ENCODE data around the gene STH.

DNA sequence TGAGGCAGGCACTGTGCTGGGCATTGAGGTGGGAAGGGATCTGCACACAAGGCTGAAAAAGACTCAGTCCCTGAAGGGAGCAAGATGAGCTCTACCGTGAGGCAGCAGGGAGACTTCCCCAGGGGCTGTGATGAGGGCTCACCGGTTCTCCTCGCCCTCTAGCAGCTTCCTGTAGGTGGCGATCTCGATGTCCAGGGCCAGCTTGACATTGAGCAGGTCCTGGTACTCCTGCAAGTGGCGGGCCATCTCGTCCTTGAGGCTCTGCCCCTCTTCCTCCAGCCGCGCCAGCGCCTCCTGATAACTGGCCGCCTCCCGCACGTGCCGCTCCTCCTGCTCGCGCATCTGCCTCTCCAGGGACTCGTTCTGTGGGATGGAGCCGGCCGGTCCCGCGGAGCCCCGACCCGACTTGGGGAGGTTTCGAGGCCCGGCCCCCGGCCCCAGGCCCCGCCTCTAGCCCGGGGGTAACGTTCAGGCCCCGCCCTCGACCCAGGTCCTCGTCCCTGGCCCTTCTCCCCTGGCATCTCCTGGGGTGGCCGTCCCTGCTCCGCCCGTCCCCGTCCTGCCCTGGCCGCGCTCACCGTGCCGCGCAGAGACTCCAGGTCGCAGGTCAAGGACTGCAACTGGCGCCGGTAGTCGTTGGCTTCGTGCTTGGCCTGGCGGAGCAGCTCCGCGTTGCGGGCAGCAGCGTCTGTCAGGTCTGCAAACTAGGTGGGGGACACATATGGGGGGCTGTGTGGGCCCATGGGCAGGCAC lies 4.0 kb downstream of the GFAP start:
- PRO-cap = no peak
- RAMPAGE, long total RNA, 4 experiments = no peak in any of the 4 experiments

- PRO-cap = no peak
- RAMPAGE, long total RNA, 4 experiments = no peak in any of the 4 experiments
Measured at GRCh38 chr17:44921075-44921814, 5.9 kb upstream of the GFAP start.

GRCh38 chr17:45046844-45047543 lies 4.4 kb downstream of the DCAKD start:
- PRO-cap = no peak
- RAMPAGE, long total RNA, 4 experiments = no peak in any of the 4 experiments

GRCh38 chr17:45129302-45130566 lies 2.6 kb downstream of the PLCD3 start:
- PRO-cap = no peak
- RAMPAGE, long total RNA, 4 experiments = no peak in any of the 4 experiments

DNA sequence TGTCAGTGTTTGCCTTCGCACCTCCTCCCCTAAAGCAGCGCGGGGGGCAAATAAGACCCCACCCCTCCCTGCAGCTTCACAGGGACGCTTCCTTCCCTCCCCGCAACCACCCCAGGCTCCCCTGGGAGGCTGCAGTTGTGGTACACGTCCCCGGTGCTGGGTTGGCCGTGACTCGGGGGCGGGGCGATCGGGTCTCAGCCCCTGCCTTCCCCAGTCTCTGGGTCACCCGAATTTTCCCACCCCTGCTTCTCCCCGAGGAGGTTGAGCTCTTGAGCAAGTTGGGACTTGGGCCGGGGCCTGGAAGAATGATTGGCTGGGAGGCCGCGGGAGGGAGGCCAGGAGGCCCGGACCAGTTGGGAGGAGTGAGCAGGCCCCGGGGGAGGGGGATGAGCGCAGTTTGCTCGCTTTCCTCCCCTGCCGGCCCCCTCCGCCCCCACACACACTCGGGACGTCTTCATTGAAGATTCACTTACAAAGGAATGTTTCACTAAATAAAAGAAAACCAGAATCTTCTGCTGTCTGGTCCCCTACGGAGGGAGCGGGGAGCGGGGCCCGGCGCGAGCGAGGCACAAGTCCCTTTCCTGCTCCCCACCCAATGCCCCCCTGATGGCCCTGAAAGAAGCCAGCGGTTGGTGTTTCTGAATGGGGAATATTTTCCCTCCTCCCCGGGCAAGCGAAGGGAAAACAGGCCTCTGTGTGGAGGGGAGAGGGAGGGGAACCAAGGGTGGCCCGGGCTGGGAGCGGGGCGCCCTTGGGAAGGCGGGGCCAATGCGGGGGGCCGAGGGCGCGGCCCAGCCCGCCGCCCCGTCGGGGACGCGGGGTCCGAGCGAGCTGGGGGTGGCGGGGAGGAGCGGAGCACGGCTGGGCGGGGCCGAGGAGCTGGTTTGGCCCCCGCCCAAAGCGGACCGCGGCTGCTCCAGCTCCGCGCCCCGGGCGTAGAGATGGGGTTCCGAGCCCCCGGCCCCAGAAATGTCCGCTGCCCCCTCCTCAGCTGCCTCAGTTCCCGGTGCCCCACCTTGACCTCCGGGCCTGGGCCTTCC lies 4.3 kb upstream of the HEXIM1 start:
- PRO-cap = bidirectional peak, plus-strand start at position 365 of the sequence, minus-strand start at position 137 of the sequence
- RAMPAGE, long total RNA, 4 experiments = no peak in any of the 4 experiments

DNA sequence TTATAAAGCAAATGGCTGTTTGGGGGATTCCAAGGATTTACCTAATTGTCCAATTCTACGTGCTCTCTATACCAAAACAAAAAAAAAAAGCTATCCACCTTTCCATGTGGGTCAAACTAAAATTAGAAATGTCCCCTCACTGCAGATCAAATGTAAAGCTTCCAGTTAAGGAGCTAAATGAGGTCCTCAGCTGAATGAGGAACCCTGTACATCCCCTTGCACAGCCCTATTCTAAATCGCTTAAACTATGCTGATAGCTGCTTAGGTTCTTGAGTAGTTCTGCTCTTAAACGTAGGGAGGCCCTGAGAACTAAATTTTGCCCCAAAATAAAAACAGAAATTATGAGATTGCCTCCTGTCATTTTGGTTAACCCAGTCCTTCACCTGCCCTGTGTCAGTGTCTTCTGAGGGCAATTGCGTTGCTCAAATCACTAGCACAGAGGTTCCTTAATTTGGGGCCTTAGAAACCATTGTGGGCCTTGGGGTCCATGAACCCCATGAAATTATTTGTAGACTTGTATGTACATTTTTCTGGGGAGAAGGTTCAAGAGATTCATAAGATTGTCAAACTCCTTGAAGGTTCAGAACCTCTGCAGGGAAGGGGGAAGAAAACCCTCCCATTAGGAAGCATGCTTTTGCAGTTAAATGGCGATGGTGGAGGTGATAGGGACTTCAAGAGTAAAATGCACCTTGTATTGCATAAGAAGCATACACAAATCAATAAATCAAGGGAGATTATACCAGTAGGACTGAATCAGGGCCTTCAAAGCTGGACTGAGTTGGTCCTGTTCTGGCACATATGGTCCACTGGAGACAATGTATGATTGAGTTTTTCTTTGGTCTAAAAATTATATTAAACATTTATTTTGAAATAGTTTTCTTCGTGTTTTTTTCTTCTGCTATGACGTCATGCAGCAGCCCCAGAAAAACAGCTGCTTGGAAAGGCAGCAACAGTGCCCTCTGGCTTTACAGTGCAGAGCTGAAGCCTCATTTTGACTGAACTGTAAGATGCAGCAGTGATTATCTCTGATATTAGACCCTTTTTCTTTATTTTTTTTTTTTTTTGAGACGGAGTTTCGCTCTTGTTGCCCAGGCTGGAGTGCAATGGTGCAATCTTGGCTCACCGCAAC lies 3.3 kb downstream of the HEXIM1 start:
- PRO-cap = no peak
- RAMPAGE, long total RNA, 4 experiments = no peak in any of the 4 experiments

GRCh38 chr17:45248132-45248527 lies 13.8 kb downstream of the SPATA32 start:
- PRO-cap = no peak
- RAMPAGE, long total RNA, 4 experiments = no peak in any of the 4 experiments

DNA sequence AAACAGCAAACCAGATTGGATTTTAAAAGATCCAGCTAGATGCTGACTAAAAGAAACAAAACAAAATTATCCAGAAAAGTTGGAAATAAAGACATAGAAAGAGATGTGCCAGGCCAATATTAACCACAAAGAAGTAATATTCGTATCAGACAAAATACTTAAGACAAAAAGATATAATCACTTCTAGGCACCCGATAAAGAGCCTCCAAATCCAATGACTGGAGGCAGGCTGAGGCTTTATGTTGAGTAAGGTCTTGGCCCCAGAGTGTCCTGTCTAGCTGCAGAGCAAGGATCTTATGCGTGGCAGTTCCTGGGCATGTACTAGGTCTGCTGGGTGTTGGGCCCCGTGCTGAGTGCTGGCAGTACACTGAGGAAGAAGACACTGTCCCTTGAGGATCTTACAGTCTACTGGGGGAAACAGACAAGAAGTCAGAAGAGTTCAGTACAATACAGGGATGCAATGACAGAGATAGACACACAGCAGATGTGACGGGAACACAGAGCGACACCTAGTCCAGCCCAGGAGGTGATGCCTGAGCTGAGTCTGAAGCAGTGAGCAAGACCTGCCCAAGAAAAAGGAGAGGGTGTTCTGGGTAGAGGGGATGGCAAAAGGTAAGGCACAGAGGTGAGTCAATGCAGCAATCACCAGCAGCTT lies 18.3 kb downstream of the MAP3K14 start:
- PRO-cap = no peak
- RAMPAGE, long total RNA, 4 experiments = no peak in any of the 4 experiments

- PRO-cap = no peak
- RAMPAGE, long total RNA, 4 experiments = no peak in any of the 4 experiments
Measured at GRCh38 chr17:45302475-45303052, 14.3 kb downstream of the MAP3K14 start.

DNA sequence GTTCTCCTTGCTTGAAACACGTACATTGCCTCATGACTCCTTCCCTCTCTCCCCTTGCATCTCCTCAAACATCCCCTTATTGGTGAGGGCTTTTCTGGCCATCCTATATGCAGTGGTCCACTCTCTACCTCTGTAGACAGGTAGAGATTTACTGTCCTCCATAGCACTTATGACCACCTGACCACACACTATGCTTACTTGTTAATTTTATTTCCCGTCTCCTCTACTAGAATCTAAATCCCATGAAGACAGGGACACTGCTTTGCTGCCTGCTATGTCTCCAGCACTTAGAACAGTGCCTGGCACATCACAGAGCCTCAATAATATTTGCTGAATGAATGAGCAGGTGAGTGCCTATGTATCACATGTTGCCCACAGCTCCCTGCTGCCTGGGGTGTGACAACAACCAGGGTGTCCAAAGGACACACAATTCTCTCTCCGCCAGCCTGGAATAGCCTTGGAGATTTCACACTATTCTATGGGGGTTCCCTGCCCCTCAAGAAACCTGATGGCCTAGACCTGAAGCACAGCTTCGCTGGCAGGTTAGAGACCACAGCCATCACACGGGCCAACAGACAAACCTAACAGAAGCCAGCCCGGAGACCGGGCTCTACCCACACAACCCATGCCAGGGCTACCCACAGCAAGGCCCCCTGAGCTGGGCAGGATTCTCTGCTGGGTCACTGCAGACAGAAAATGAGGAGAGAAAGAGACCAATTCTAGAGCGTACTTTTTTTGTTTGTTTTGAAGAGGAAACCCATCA lies 23.6 kb upstream of the ARHGAP27 start:
- PRO-cap = no peak
- RAMPAGE, long total RNA, 4 experiments = no peak in any of the 4 experiments

DNA sequence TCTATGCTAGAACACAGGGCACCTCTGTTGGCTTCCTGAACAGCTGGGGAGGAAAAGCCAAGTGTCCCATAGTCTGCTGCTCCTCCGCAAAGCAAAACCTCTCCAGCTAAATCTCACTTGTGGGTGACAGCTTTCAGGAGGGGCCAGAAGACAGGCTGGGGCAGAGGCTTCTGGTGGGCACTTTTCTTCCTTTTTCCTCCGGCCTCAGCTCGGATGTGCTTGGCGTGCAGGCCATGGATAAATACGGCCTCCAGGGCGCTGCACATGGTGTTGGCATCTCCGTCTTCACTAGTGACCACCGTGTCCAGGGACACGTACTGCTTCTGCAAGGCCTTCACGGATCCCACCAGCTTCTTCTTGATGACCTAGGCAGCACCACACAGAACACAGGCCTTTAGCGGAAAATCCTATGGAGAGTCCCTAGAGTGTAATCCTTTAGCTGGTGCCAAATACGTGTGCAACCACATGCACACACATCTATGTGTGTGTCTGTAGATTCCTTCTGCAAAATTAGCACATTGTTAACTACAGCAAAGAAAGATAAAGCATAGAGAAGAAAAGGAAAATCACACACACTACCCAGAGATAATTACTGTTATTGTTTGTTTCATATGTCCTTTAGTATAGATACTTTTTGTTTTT lies 12.6 kb downstream of the PLEKHM1 start:
- PRO-cap = no peak
- RAMPAGE, long total RNA, 4 experiments = no peak in any of the 4 experiments

- PRO-cap = no peak
- RAMPAGE, long total RNA, 4 experiments = no peak in any of the 4 experiments
Measured at GRCh38 chr17:45784514-45785569, 722 bp downstream of the CRHR1 start.

GRCh38 chr17:45999239-45999595 lies at the start of gene STH:
Gene STH (plus strand): TSS chr17:45999250.
- PRO-cap = no peak
- RAMPAGE, long total RNA, 4 experiments = no peak in any of the 4 experiments

DNA sequence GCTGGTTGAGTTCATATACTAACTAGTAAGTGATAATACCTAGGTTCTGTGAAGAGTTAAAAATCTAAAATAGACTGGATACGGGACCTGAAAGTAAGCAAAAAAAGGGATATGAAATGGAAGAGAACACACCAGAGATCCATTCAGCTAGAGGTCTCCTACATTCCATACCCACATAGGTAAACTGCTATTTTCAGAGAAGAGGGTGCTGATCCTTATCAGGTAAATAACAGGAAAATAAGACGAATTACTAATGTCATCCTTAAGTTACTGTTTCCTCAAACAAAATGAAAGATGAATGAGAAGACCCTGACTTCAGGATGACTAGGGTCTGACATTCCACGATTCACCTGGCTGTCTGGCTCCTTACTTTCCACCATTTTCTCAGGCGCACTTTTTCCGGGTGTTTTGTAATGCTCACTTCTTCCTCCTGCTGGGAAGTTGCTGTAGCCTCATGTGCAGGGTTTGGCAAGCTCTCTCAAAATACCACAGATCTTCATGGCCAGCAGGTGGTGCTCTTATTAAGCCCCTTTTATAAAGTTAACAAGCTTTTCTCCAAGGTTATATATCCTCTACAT lies 45.1 kb downstream of the STH start:
- PRO-cap = unidirectional peak, minus-strand start at position 386 of the sequence
- RAMPAGE, long total RNA, 4 experiments = no peak in any of the 4 experiments

GRCh38 chr17:46091564-46092181 lies 92.6 kb downstream of the STH start:
- PRO-cap = no peak
- RAMPAGE, long total RNA, 4 experiments = no peak in any of the 4 experiments

- PRO-cap = no peak
- RAMPAGE, long total RNA, 4 experiments = no peak in any of the 4 experiments
Measured at GRCh38 chr17:46108036-46108913, 85.0 kb downstream of the KANSL1 start.

GRCh38 chr17:46109712-46110131 lies 83.5 kb downstream of the KANSL1 start:
- PRO-cap = no peak
- RAMPAGE, long total RNA, 4 experiments = no peak in any of the 4 experiments

GRCh38 chr17:46162399-46163594 lies 30.4 kb downstream of the KANSL1 start:
- PRO-cap = no peak
- RAMPAGE, long total RNA, 4 experiments = start-site peak on the minus strand in 1 of 4 experiments, at chr17:46162618-46162847 at its widest, 11 reads per replicate

GRCh38 chr17:46758613-46759535 lies 59.6 kb downstream of the WNT3 start:
- PRO-cap = no peak
- RAMPAGE, long total RNA, 4 experiments = no peak in any of the 4 experiments

GRCh38 chr17:46878009-46878552 lies 26.7 kb downstream of the WNT9B start:
- PRO-cap = no peak
- RAMPAGE, long total RNA, 4 experiments = no peak in any of the 4 experiments